Umbilical cord (tissue), 2 donors: ENCODE measurements around a stretch of chr6.

DNA sequence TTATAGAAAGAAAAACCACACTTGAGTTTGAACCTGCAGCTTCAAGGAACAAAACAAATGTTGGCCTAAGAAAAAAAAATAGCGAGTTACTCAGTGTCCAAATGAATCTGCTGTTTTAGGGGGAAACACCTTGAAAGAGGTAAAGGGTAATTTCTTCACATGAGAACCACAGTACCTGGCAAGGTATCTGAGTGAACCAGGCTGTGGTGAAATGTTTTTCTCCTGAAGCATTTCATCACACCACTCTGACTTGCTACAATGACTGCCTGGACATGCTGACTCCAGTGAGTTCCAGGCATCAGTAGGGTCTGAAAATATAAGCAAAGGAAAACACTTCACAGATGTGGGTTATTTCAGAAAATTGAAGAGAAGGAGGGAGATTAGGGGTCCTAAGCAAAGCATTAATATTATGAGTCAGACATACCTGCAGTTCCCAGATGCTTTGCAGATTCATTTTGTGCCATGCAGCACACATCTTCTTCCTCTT is 206.1 kb upstream of the SGK1 start:
- RAMPAGE, long total RNA: no peak

DNA sequence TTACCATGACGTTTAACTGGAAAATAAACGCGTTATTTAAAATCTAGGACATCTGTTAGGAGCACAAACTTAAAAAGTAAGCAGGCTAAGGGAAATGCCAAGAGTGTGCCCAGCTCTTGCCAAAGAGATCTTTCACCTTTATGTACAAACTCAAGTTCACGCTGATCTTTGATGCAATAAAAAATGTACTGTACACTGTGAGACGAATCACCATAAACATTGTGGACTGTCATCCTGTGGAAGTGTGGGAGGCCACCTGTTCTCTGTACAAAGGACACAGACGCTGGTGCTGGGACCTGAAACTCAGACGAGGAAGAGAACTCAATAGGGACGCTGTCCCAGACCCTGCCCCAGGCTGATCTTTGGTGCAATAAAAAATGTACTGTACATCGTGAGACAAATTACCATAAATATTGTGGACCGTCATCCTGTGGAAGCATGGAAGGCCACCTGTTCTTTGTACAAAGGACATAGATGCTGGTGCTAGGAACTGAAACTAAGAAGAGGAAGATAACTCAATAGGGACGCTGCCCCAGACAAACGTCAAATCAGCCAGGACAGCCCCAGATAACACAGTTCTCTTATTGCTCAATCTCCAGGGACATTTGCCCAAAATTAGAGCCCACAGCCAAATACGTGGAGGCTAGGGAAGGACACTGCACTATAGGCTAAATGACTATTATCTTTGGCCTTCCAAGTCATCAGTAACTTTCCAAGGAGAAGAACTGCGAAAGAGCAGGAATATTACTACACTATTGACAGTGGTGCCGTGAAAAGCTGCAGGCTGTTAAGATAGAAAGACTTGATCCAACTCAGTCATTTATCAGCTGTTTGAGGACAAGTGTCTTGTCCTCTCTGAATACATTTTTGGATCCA is 312.8 kb upstream of the SGK1 start:
- RAMPAGE, long total RNA: no peak

GRCh38 chr6:135030173-135030652 is 24.4 kb downstream of the HBS1L start:
- RAMPAGE, long total RNA: no peak

GRCh38 chr6:135044649-135045205 is 9.9 kb downstream of the HBS1L start:
- RAMPAGE, long total RNA: no peak

- RAMPAGE, long total RNA: no peak
Measured at GRCh38 chr6:135055120-135055767, 622 bp upstream of the HBS1L start.

- RAMPAGE, long total RNA: no peak
Measured at GRCh38 chr6:135084491-135084933, 29.9 kb upstream of the HBS1L start.

- RAMPAGE, long total RNA: no peak
Measured at GRCh38 chr6:135183375-135184399, 2.6 kb downstream of the MYB start.

DNA sequence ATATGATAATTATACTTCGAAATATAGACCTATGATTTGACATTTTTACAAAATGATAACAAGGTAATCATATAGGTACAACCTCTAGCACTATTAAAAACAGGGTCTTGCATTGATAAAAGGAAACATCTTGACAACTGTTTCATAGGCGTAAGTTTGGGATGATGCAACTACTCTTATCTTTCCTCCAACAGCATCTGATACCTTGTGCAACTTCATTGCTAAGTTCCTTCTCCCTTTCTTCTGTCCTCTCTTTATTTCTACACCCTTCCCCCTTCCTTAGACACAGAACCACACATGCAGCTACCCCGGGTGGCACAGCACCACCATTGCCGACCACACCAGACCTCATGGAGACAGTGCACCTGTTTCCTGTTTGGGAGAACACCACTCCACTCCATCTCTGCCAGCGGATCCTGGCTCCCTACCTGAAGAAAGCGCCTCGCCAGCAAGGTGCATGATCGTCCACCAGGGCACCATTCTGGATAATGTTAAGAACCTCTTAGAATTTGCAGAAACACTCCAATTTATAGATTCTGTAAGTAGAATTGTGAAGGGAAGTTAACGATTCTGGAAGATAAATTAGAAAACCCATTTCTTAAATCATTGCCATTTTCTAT is 14.5 kb downstream of the MYB start:
- RAMPAGE, long total RNA: no peak

DNA sequence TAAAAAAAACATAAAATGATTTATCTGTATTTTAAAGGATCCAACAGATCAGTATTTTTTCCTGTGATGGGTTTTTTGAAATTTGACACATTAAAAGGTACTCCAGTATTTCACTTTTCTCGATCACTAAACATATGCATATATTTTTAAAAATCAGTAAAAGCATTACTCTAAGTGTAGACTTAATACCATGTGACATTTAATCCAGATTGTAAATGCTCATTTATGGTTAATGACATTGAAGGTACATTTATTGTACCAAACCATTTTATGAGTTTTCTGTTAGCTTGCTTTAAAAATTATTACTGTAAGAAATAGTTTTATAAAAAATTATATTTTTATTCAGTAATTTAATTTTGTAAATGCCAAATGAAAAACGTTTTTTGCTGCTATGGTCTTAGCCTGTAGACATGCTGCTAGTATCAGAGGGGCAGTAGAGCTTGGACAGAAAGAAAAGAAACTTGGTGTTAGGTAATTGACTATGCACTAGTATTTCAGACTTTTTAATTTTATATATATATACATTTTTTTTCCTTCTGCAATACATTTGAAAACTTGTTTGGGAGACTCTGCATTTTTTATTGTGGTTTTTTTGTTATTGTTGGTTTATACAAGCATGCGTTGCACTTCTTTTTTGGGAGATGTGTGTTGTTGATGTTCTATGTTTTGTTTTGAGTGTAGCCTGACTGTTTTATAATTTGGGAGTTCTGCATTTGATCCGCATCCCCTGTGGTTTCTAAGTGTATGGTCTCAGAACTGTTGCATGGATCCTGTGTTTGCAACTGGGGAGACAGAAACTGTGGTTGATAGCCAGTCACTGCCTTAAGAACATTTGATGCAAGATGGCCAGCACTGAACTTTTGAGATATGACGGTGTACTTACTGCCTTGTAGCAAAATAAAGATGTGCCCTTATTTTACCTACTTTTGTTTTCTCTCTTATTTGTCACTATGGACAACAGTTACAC is 37.4 kb downstream of the MYB start:
- RAMPAGE, long total RNA: no peak

DNA sequence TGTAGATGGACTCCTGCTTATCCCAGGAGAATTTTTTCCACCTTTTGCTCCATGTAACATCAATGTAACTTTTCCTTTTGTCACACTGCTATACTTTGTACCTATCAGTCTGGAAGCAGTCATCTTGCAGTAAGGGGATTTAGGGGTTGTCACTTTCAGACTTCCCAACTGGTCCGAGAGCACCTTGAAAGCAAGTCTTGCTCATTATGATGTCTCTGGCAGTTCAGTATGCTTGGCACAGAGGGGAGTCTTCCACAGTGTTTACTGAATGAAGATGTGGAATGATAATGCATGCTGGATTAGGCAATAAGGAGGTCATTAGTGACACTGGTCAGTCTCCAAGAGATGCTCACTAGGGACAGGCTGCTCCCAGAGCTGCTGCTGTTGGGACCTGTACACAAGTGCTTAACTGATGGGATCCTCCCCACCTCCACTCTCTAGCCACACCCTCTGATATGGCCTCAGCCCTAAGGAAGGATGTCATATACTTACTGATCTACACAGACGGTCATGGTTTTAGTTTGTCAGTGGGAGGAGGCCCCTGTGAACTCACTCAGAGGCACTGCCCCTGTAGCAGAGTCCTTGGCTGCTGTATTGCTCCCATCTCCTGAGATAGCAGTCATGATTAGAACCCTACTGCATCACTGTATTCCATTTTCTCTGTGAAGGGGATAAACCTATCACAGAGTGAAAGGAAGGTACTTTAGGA is 73.3 kb downstream of the MYB start:
- RAMPAGE, long total RNA: no peak

DNA sequence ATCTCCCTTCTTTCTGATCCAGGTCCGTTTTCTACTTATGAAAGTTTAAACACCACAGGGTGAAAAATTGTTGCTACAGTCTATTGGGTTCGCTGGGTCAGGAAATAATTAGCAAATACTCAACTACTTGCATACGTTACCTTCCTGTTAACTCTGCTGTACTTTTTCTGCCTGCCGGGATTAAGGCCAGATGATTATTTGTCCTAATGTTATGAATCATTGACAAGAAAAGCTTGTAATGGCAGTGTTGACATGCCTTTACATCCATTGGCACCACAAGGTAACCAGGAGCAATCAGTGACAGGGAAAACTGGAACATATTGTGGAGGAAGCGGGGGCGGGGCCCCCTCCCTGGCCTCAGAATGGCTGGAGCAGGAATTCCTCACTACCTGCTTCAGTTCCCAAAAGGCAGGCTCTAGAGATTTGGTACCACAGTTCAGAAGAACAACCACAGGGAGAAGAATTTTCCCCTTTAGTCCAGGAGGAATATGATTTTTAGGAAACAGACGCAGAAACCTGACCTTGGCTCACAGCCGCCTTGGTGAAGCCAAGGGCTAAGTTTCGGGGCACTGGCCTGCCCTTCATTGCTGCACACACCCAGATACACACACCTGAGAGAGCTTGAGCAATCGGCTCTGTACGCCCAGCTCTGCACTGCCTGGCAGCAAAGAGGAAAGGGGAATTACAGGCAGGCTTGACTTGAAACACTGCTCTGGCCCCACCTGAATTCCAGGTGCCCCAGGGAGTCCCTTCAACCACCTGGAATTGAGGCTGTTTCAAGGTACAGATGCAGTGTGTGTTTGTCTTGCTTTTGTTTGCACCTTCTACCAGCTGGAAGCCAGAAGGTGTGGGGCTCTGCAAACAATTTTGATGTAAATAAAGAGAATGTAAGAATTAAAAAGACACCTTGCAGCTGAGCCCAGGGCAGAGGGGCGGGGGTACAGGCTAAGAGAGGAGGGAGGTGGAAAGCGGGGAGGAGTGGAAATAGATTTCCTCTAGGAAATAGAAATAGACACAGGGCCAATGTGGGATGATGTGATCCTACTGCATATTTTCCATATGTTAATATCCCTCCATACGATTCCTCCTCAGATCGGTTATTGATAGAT is 89.8 kb downstream of the MYB start:
- RAMPAGE, long total RNA: no peak

GRCh38 chr6:135306434-135307133 is 125.5 kb downstream of the MYB start:
- RAMPAGE, long total RNA: no peak

DNA sequence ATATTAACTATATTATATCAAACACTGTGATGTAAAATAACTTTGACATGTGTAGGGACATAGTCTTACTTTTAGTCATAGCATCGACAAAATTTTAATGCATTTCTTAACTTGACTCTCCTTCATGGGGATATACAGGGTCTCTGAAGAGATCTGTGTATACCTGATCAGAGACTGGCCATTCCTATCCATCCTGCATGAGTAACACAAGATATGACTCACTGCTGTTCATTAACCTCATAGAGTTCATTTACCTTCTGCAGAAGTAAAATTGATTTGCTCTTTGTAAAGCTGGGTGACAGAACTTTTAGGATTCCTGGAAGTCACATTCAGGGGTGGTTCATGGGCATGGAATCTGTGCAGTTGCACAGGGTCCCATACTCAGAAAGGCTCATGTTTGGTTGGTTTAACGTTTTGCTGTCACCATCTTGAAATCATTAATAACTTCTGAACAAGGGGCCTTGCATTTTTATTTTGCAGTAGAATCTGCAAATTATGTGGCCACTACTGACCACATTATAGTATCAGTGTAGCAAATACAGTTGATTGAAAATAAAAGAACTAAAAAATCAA is 53.2 kb downstream of the PDE7B start:
- RAMPAGE, long total RNA: no peak

GRCh38 chr6:136095996-136096524 is 154.1 kb downstream of the MTFR2 start:
- RAMPAGE, long total RNA: no peak

- RAMPAGE, long total RNA: no peak
Measured at GRCh38 chr6:136173384-136174331, 76.5 kb downstream of the MTFR2 start.

DNA sequence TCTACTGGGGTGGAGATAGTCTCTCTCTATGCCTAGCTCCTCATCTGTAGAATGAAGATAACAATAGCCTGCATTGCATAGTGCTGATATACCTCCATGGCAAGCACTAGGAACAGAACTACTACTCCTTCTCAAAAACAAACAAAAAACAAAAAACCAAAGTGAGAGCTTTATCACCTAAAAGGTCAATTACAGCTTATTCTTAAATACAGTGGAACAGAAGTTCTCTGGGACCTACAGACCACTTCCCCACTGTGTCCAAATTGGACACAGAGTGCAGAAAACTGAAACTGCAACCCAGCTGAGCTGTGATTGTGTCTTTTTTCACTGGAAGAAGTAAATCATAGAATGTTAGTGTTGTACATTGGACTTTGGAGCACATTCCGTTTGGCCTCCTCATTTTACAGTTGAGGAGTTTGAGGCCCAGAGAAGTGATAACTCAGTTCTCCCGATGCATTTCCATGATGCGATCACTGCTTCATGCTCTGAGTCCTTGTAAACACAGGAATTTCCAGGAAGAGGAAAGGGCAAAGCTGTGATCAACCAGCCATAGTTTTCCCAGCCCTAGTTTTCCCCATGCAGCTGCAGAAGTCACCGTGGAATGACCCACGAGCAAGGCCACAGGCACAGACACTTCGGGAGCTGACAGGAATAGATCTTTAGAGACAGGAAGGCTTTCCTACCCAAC is 23.2 kb downstream of the MTFR2 start:
- RAMPAGE, long total RNA: no peak

GRCh38 chr6:136251856-136252528 is 1.9 kb upstream of the MTFR2 start:
- RAMPAGE, long total RNA: no peak

GRCh38 chr6:136266819-136267875 is 17.0 kb upstream of the MTFR2 start:
- RAMPAGE, long total RNA: no peak

DNA sequence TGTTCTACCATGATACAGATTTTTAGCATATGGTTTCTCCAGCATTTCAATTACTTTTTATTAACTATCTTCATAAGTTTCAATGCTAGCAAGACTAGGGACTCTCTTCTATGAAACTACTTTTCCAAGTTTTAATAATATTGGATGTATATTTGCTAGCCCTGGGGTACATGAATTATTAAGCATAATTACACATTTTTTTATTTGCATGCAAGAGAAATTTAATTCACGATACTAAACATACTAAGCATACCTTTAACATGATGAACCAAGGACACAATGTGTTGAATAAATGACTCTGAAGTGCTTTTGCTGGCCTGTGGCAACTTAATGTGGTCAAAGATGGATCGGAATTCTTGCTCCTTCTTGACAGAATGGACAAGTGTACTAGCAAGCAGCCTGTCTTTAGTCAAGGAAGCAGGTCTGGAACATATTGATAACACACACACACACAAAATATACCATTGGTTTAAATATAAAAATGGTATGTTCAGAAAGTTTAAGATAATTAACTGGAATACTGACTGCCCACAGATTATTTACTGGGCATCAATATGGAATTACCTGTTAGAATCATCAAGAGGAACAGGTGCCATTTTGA is 14.3 kb downstream of the BCLAF1 start:
- RAMPAGE, long total RNA: no peak

DNA sequence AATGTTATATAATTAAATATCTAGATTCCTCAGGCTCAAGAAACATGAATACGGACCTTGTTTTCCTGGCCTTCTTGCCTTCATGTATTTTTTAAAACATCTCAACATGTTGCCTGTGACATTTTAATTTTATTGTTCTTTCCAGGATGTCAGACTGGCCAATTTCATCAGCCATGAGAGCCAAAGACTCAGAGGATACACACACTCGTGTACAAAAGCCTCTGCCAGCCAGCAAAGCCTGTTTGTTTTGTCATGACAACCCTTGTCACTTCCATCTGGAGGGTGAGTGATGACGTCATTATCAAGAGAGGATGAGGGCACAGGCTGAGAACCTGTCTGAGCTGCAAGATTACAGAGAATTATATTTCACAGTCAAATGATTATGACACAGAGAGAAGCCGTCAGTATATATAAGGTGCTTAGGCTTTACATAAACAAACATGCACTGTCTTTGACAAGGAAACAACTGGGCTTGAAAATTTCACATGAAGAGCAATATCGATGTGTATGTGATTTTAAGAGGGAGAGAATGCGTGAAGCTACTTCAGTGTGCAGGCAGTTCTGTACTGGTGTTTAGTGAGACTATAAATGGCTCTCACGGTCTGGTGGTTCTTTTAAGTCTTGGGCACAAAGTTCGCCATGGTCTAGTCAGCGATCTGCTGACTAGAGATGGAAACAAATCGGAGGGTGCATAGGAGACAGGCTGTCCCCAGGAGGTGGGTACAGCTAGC is 36.4 kb upstream of the BCLAF1 start:
- RAMPAGE, long total RNA: no peak